H7 (cell line): Measurements from ENCODE around the genes ARL6IP6 and NR4A2.

- RAMPAGE, long total RNA: no peak
These were observed 25.9 kb upstream of the NEB start for GRCh38 chr2:151760065-151760758.

DNA sequence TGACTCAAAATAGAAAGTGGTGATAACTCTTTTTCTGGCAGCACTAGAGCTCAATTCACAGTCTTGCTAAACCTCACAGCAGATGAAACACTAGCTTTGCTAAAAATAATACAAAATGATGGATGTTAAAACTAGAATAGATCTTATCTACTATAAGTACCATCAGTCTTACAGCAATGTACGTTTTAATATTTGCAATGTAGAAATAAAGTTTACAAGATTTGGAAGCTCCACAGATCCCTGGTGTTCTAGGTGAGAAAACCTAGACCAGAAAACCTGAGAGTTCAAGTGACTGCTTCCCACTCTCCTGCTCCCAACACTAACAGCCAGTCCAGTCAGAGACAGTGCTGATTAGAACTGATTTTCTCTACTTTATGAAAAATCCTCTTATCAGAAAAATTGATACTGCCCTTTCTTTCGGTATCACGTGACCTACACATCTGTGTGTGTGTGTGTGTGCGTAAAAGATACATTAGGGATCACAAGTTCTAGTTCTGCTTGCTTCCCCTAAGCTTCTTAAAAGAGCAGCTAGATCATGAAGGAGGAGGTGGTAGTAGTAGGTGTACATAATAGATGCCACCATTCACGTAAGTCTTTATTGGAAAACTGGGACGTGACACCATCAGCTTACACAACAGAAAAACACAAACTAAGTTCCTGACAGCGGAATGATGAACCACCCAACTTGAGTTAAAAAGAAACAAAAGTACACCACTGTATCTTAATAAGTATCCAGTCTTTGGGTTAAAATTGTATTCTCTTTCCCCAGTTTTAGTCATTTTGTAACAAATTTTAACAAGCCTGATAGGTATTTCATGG, 1.5 kb downstream of the ARL5A start:
- RAMPAGE, long total RNA: no peak

- RAMPAGE, long total RNA: no peak
These were observed 32.1 kb upstream of the ARL5A start for GRCh38 chr2:151860325-151860703.

DNA sequence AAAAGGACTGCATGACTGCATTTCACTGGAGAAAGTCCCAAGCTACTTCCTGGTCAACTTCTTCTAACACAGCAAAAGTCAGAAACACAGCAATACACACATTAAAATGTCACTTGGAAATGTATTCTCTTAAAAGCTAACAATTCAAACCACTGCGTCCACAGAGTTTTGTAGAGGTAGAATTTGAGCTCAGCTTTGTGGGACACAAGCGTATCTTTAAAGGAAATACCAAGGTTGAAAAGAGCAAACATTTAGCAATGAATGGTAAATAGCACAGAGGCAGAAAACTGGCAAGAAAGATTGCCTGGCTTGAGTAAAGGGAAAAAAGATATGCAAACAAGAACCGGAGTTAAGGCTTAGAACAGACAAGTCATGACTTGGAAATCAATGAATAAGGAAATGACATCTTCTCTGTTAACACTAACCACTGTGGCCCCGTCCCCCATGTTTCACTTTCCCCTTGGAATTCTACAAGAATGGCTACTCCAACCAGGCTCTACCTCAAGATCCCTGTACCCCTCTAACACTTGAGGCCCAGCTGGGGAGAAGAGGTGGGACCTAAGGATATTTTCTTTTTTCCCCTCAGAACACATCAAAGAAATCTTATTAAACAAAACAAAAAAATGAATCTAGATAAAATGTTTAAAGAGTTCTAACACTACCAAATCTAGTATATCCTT, 3.9 kb downstream of the STAM2 start:
- RAMPAGE, long total RNA: no peak

DNA sequence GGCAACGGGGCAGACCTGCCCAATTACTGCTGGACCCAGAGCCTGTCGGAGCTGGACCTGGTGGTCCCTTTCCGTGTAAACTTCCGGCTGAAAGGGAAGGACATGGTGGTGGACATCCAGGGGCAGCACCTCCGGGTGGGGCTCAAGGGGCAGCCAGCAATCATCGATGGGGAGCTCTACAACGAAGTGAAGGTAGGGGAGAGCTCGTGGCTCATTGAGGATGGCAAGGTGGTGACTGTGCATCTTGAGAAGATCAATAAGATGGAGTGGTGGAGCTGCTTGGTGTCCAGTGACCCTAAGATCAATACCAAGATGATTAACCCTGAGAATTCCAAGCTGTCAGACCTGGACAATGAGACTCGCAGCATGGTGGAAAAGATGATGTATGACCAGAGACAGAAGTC, 55.2 kb downstream of the FMNL2 start:
- RAMPAGE, long total RNA: no peak

- RAMPAGE, long total RNA: no peak
These were observed 60.0 kb downstream of the FMNL2 start for GRCh38 chr2:152394916-152395436.

GRCh38 chr2:152396656-152397086, 61.7 kb downstream of the FMNL2 start:
- RAMPAGE, long total RNA: no peak

- RAMPAGE, long total RNA: no peak
These were observed 67.2 kb downstream of the FMNL2 start for GRCh38 chr2:152402143-152402565.

- RAMPAGE, long total RNA: no peak
These were observed 97.8 kb downstream of the PRPF40A start for GRCh38 chr2:152619350-152619947.

DNA sequence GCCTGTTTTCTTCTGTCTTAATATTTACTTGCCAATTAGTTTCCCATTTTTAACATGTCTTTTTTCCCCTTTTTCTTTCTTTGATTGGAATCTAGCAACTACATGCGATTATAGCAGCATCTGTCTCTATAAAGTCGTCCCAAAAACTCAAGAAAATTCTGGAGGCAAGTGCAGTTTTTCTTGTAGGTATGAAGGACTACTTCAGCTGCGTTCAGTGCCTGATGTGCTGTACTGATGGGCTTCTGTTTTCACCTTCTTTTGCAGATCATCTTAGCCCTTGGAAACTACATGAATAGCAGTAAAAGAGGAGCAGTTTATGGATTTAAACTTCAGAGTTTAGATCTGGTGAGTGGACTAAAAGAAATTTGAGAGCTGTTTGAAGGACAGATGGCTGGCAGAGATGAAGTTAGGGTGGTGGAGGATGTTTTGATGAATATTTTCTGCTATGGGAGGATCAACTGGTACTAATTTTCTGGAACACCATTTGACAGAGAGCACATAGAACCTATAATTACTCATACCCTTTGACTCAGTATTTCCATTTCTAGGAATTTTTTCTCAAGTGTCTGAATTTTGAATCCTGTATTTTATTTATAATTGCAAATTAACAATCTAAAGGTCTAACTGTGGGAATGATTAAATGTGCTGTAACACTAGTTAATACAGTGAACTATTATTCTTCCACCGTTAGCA, 87.6 kb downstream of the PRPF40A start:
- RAMPAGE, long total RNA: no peak

DNA sequence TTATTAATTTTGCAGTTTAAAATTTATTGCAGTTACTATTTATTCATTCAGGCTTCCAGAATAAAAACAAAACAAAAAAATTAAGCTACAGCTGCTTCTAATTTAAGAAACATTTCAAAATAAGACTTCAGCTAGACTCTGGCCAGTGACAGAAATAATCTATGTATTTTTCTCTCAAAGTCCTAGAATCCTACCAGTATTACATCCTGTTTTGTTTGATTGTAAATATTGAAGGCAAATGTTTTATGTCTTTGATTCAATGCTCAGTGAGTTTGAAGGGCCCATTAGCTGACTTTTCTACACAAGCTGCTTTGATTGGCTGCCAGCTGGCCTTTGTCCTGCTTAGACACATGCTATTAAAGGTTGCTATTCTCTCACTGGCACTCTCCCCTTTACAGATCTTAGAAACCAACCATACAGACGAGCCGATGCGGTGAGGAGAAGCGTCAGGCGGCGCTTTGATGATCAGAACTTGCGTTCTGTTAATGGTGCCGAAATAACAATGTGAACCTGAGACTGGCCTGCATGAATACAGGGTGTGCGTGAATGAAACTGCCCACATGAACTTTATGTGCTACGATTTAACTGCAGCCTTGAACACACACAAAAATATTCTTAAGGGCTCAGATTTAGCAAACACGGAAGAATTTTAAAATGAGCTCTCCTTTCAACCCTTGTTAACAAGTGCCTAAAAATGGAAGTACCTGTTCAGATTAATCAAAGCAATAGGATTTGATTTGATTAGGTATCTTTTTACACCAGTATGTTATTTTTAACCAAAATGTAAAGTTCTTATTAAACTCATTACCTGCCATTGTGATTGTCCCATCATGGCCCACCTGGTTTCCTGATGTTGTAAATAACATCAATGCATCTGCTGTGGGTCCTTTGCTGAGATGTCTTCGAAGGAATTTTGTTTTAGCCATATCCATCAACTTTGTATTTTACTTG, 69.6 kb downstream of the PRPF40A start:
- RAMPAGE, long total RNA: no peak

DNA sequence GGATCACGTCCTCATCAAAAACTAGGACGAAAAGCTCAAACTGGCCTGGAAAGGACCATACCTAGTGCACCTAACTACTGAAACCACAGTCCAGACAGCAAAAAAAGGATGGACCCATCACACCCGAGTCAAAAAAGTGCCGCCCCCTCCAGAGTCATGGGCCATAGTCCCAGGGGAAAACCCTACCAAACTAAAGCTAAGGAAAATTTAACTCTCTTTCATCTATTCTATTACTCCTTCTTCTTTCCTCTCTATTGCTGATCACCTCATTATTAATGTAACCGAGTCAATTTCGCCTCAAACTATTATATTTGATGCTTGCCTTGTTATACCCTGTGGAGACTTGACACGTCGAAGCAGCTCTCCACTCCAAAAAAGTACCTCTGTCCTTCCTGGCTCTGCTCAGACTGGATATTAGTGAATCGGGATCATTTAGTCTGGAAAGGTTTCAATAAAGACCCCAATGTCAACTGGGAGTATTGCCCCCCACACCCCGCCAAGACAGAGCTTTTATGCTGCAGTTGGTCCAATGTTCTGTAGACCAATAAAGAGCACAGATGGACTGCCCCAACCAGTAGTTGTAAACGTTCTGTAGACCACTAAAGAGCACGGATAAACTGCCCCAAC, 9.9 kb downstream of the PRPF40A start:
- RAMPAGE, long total RNA: no peak

DNA sequence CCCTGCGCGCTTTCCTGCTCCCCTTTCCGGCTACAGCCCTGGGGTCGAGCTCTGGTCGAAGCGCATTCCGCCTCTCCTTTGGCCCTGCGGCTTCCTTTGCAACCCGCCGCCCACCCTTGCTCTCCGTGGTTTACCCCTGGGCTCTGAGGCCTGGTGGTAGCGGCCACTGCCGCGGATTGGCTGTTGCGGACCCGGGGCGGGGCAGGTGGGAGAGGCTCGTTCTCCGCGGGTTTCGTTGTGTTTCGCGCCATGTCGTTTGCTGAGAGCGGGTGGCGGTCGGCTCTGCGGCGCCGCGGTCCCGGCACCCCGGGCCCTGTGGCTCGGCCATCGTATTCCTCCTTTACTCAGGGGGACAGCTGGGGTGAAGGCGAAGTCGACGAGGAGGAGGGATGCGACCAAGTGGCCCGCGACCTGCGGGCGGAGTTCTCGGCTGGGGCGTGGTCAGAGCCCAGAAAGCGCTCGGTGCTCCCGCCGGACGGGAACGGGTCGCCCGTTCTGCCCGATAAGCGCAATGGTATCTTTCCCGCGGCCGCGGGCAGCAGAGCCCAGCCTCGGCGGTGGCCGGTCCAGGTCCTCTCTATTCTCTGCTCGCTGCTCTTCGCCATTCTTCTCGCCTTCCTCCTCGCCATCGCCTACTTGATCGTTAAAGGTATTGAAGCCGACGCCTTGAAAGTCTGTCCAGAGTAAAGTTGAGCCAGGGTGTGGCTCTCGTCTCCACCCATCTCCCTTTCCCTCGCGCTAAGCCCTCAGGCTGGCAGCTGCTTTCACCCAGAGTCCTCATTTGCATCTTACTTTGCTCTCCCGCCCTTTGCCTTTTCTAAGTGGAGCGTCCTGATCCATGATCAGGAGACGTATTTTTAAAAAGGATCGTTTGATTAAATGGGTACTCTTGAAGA, at the start of gene ARL6IP6:
TSS of gene ARL6IP6 (plus strand) at position 245 of the 896 bp plus-strand sequence.
- RAMPAGE, long total RNA: no peak

- RAMPAGE, long total RNA: no peak
These were observed 108.6 kb downstream of the ARL6IP6 start for GRCh38 chr2:152826918-152827444.

- RAMPAGE, long total RNA: no peak
These were observed 1.2 kb upstream of the KCNJ3 start for GRCh38 chr2:154697188-154697832.

DNA sequence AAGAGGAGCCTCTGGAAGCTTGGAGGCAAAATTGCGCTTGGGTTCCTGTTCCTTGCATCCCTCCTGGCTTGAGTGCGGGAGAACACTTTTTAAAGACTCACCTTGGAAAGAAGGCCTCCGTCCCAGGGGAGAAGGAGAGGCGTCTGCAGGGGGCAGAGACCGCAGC, 146 bp upstream of the KCNJ3 start:
- RAMPAGE, long total RNA: no peak

DNA sequence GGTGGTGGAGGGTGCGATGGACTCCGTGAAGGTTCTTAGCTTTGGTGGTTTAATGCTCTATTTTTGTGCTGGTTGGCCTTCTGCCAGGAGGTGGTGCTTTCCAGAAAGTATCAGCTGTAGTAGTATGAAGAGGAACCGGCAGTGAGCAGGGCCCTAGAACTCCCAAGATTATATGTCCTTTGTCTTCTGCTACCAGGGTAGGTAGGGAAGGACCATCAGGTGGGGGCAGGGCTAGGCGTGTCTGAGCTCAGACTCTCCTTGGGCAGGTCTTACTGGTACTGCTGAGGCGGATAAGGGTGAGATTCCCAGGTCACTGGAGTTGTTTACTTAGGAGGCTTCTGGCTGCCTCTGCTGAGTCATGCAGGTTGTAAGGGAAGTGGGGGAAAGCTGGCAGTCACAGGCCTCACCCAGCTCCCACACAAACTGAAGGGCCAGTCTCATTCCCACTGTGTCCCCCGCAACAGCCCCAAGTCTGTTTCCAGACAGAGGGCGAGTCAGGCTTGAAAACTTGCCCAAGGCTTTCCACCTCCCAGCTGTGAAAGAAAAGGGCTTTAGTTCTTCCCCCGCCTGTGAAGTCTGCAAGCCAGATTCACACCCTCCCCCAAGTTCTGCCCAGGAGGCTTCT, 248.9 kb downstream of the NR4A2 start:
- RAMPAGE, long total RNA: no peak

DNA sequence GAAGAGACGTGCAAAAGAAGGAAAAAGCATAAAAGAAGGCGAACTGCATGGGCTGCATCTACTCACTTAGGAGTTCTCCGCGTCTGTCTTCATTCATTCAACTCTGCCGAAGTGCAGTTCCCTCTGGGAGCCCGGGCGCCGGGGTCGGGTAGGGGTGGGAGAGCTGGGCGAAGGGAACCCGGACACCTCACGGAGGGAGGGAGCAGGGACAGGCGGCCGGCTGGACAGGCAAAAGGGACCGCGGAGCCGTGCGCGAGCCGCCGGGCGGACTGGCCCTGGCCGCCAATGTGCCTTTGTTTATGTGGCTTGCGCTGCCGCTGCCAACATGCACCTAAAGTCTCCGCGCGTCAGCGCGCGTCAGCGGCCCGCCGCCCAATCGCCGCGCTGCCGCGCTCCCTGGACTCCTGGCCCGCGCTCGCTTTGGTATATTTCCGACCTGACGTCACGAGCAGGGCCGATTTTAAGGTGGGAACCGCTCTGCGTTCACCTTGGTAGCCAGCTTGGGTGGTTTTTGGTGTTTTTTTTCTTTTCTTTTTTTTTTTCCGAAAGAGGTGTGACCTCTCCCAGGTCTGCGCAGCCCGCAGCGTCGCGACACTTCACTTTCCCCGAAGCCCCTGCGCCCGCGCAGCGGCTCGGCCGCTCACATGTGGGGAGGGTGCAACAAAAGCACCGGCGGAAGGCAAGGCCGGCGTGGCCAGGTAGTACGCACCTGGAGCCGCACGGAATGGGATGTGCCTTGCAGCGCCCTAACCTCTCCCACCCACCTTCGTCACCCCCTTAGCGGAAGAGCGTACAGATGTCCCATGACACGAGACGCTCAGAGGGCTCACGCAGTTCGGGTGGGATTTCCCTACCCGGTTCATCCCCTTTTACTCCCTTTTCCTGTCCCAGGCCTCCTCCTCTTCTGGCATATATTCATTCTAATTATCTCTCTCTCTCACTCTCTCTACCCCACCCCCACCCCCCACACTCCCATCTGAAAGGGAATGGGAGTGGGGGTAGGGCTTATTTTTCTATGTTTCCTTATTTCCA, at the start of gene NR4A2:
TSS of gene NR4A2 (minus strand) at position 308 of the 1,032 bp plus-strand sequence.
- RAMPAGE, long total RNA: no peak

DNA sequence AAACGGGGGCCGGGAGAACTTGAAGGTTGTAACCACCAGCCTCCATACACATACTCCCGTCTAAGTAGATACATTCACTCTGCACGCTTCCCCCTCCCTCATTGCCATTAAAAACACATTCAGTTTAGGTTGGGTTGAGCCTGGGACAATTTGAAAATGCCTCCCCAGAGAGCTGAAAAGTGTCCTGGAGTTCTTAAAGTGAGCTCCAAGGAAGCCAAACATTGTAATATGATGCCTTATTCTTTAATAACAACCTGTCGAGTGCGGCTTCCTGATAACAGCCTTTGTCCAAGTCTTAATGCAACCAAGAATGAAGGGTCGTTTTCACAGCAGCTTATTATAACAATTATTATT, 2.4 kb upstream of the NR4A2 start:
- RAMPAGE, long total RNA: no peak

DNA sequence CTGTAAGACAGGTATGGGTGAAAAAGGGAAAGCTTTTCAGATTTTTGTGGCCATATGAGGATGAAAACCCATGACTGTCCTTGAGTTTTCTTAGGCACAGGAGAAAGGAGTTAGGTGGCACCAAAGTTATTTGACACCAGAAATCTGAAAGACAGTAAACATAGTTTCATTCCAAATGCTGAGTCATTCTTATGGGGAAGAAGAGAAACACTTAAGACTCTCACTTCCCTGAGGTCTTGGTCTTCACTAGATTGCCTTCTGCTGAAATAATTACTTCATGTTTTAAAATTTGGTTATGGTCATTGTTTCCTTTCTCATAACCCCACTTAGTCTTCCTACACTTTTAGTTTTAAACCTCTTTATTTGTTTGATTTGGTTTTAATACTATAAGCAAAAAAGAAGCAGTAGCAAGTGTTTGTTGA, 5.1 kb upstream of the GPD2 start:
- RAMPAGE, long total RNA: no peak